OVCAR3 (cell line): ENCODE results near the genes GUCA1C, CD200, CCDC80 and NAA50.

DNA sequence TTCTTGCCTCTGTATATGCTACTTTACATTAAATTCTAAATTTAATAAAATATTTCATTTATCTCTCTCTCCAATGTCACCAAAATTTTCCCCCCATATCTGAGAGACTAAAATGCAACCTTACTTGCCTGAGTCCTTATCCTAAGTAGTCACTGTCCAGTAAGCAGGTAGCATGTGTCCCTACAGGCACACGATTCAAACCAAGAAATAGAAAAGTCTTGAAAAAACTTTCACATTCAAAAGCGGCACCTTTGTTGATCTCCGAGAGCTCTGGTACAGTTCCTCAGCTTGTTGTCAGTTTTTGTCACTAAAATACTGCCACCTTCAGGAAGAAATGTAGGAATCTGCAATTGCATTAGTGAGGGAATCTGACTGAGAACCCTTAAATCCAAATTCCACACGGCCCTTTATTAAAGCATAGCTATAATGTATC is 43.8 kb downstream of the CCDC54 start:
- RRBS = no CpG with 5 or more reads among the region's 4 CpGs

DNA sequence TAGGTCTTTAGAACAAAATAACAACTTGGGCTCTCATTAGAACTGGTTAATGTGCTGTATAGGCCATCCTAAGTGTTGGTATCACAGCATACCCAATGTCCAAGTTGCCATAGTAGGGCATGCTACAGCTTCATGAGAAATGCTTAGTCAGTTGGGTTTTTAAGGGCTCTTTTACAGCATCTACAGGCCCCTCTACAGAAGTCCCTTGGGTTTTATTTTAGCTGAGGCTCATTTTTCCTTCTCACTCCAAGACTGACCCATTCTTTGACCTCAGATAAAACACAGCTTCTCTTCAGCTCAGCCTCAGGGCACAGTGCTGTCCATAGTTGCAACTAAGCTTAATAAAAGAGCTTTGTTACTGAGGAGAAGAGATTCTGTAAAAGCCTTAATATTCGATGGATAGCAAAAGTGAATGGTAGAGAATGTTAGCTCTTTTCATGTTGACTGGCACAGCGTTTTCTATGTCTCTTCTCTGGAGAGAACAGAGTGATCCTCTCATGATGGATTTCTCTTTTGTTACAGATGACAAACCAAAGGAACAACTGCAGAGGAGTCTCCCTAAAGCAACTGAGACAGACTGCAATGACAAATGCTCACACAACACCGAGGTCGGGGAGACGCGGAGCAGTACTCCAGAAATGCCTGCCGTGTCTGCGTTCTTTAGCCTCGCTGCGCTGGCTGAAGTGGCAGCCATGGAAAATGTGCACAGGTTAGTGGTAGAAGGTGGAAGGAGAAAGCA is 278.0 kb downstream of the BBX start:
- RRBS = no CpG with 5 or more reads among the region's 10 CpGs

DNA sequence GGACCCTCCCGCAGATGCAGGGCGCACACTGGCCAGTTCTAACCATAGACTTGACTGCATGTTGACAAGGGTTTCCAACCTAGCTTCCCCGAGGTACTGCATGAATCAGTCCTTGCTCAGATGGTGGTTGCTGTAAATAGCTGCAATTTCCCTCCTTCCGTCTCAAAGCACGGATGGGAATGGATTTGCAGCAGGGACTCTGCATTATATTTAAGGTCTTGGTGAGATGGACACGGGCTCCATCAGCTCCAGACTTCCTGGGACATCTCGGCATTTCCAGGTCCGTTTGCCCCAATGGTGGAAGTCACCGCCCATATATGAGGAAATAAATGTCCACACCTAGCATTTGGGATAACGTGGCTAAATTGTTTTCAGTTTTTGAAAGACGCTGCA is 162.7 kb downstream of the CD47 start:
- RRBS = no CpG with 5 or more reads among the region's 11 CpGs

- RRBS = no CpG with 5 or more reads among the region's 1 CpG
Observed at GRCh38 chr3:108001462-108001892, 89.4 kb downstream of the CD47 start.

- RRBS = no CpG with 5 or more reads among the region's 5 CpGs
Observed at GRCh38 chr3:108406846-108407364, 103.5 kb downstream of the MYH15 start.

GRCh38 chr3:108953654-108954119 is at the start of gene GUCA1C:
Gene GUCA1C, minus strand, starts transcription at chr3:108953879.
- RRBS = no CpG with 5 or more reads among the region's 2 CpGs

DNA sequence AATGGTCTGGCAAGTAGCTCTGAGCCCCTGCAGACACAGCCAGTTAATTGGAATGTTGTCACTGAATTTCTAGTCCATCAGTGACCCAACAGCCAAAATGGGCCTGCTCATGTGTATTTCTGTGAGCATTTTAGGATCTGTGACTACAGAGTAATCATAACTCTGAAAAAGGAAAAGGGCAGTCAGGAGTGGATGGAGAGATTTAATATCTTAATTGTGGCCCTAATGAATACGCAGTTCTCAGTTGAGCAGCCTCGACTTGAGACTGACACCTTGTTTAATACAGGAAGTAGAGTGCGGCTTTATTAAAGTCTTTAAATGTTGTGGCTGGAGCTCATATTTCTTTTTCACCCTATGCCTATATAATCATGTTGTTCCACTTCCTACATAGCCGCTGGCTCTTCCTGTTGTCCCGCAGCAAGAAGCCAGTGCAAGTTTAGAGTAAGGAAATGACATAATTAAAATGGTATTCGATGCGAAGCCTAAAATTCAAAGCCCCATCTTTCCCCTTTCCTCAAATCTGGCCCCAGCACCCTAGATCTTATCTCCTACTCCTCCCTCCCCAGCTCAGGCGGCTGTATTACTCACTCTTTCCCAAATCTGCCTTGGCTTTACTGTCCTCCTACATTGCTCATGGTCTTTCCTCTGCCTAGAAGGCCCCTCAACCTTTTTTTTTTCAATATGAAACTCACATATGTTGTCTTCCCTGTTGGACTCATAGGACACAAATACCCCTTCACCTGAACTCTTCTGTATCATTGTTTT is 7.6 kb upstream of the PHLDB2 start:
- RRBS = no CpG with 5 or more reads among the region's 8 CpGs

DNA sequence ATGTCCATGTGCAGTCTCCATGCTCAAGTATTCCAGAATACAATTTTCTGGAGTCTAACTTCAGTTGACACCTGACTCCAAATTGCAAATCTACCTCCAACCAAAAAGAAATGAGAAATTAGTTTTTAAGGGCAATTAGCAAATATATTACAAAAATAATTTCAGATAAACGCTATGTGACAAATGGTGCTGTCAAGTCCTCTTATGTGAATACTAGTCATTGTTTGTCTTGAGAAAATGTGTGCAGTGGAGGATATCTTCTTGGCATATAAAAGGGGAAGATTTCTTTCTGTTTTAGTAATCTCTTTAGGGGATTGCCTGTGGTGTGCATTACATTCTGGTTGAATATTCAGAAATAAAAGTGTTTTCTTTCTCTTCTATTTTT is 2.9 kb upstream of the GCSAM start:
- RRBS = no CpG with 5 or more reads among the region's 1 CpG

GRCh38 chr3:112148898-112149329 is 15.9 kb upstream of the GCSAM start:
- RRBS = no CpG with 5 or more reads among the region's 2 CpGs

DNA sequence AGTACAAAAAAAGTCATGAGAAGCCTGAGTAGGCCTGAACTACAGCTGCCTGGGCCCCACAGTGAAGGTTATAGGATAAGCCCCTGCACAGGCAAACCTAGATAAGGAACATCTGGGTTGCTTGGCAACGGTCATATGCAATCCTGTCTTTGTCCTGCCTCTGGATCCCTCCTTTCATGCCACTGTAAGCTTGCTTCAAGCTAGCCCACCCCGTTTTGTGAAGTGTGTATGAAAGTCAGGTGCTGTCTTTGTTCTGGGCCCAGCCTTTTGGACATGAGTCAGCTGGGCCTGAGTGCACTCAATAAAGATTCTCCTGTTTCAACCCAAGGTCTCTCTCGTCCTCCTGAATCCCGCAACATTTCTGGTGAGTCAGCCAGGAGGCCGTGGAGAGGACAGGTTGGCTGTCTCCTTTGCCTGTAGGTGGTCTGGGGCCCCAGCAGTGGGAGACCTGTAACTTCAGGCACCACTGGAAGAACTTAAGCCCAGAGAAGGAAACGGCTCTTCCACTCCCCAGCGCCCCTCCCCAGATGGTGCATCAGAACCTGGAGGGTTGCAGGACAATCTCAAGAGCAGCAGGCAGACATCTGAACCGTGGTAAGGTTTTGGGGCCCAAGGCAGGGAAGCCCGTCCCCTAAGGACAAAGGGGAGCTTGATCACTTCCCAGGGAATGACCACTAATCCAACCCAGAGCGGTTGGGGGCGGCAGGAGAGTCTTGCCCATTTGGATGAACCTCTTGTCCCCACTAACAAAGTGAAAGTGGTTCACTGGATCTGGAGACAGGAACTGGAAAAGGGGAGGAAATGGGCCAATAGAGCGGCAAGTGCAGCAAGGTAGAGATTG is 8.3 kb upstream of the SLC9C1 start:
- RRBS = no CpG with 5 or more reads among the region's 12 CpGs

DNA sequence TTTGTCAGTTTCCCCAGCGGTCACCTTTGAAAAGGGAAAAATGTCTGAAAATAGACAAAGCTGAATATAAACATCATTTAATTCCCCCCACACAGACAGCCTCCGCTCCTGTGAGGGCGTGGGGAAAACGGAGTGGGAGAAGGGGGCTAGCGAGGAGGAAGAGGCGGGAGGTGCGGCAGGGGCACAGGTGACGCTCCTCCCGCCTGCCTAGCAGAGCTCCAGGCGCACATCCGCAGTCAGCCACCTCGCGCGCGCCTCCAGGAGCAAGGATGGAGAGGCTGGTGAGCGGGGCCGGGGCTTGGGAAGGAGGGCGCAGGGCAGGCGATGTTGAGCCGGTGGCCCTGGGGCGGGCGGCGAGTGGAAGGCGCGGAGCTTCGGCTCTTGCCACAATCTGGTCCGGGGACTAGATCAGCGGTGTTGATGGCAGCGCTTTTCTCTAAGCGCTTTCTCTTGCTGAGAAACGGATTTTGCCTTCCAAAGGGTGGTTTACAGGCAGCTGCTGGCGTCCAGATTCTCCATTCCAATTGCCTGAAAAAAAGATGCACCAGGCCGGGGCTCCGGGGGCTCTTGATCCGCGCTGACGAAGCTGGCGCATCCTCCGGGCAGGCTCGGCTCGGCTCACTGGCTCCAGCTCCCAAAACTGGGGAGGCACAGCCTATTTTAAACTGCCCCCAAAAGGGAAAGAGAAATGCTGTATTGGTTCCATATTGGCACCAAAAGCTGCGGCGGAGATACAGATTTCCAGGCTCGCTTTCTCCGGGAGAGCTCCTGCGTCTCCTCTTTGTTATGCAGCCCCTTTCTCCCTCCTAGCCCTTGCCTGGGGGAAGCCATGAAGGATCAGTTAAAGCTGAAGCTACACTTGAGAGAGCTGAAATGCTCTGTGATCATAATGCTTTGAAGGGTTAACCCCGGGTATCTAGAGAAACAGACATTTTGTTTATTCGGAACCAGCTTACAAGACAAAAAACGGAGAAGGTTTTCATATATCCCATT is at the start of gene CD200:
Gene CD200 (plus strand): TSS at position 213 of the 993 bp plus-strand sequence.
- RRBS = 20% methylated on average over 17 of the region's 49 CpGs

DNA sequence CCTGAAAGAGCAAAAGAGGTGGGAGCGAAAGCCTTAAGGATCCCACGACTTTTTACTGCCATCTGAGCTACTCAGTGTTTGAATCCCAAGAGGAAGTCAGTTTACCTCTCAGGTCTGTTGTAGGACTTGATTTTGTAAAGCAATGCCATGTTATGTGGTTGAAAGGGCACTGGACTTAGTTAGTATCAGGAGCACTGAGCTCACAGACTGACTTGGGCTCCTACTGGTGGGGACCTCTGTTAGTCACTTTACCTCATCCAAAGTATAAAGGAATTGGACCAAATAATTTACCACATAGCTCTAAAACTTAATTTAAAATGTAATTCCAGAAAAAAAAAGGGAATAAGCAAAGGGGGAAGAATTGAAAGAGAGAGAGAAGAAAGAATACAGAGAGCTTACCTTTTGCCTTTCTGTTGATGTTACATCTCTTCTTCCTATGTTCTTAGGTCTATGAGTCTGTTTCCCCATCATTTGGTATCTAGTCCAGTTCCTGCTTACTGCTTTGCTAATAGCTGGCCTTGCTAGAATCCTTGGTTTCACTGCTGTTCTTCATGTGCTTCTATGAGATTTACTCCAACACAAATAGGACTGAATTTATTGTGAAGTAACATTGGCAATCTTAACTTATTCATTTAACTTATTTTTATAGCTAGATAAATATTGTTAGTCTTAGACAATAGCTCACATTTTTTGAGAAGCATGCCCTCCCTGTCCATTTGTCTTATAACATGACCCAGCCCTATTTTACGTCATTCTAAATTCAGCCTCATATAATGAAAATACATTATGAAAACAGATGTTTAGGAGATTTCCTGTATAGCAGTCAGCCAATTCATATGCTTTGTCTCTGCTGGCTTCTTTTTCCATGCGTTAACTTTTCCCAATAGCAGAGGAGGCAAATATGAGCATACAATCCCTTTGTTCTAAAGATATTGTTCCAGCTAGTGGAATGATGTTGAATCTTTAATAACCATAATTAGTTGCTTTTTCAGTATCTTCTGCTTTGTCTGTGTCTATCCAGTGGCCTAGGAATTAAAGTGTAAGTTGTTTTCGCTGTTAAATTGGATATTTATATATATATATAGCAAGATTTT is 29.0 kb downstream of the CD200 start:
- RRBS = no CpG with 5 or more reads among the region's 5 CpGs

DNA sequence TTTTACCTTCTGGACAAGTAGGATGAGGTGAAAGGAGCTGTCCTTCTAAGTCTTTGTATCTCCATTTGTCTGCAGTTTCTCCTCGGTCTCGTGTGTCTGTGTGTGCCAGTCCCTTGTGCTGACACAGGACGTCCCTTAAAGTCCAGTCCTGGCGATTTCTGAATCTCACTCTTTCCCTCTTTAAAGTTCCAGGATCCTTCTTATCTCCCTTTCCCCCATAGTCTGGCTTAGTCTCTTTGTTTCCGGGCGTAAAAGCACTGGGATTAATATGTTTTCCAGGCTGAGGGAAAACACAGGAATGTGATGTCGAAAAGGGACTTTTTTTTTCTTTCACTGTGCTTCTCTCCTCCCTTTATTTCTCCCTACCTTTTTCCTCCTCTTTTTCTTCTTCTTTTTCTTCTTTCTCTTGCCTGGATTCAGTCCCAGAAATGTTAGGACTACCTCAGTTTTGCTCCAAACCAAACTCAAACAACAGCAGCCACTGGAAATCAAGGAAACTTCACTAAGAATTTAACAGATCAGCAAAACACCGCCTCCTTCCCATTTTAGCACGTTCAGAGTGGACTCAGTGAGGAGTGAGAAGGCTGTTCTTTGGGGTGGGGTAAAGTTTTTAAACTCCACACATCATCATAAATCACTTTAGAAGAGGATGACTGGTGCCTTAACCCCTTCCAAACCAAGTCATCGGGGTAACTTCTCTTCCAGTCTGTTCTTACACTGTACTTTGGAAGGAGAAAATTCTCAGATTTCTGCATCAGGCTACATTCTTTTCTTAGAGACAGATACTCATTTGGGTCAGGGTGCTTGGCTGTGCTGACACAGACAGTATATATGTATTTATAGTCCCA is at the start of gene CCDC80:
Gene CCDC80 (minus strand): TSS at position 586 of the 848 bp plus-strand sequence.
- RRBS = no CpG with 5 or more reads among the region's 10 CpGs

GRCh38 chr3:113232644-113233126 is 21.3 kb downstream of the BOC start:
- RRBS = no CpG with 5 or more reads among the region's 4 CpGs

DNA sequence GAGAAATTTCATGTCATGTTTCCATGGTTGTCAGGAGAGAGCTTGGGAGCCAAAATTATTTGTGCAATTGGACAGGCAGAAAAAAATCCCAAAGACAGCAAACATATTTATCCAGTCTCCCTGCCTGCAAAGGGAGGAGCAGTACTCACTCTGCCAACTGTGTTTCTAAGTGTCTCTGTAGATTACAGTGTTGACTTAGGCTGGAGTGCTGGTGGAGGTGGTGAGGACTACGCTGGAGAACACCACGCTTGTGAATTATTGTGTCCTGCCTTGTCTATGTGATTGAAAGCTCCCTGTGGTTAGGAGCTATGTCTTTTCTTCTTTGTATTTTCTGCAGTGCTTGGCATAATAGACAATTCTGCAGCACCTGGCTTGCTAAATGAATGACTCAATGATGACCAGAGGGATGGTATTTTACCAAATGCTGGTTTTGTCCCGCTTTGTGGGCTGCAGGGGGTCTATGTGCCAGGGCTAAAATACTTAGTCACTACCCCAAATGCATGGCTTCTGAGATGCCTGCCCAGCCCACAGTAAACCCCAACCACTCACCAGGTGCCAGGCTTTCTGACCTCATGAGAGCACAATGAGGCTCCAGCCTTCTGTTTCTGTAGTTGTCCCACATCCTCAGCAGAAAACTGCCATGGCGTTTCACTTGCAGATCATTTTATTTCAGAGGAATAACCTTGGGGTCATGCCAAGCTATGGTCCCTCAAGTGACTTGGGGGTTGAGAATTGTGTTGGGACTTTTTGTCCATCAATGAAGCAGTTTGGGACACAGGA is 50.9 kb downstream of the BOC start:
- RRBS = no CpG with 5 or more reads among the region's 4 CpGs

GRCh38 chr3:113657920-113658469 is 38.4 kb downstream of the USF3 start:
- RRBS = no CpG with 5 or more reads among the region's 3 CpGs

DNA sequence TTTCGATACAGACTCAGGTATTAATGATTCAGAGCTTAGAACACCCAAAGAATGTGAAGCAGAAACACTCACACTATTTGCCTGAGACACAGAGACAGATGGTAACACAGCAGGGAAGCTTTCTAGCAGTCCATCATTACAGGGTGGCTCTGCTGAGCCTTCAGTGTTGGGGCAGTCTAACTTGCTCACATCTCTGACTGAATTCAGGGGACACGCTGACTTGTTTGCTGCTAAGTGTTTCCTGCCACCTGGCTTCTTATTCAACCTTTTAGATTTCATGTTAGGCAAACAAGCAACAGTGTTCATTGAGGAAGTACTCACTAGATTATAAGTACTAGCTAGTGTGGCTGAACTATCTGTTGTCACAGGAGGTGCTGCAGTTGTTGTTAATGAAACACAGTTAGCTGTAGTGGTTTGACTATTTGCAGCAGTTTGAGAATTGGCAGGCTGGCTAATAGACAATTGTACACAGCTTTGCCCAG is 37.4 kb downstream of the USF3 start:
- RRBS = no CpG with 5 or more reads among the region's 2 CpGs

DNA sequence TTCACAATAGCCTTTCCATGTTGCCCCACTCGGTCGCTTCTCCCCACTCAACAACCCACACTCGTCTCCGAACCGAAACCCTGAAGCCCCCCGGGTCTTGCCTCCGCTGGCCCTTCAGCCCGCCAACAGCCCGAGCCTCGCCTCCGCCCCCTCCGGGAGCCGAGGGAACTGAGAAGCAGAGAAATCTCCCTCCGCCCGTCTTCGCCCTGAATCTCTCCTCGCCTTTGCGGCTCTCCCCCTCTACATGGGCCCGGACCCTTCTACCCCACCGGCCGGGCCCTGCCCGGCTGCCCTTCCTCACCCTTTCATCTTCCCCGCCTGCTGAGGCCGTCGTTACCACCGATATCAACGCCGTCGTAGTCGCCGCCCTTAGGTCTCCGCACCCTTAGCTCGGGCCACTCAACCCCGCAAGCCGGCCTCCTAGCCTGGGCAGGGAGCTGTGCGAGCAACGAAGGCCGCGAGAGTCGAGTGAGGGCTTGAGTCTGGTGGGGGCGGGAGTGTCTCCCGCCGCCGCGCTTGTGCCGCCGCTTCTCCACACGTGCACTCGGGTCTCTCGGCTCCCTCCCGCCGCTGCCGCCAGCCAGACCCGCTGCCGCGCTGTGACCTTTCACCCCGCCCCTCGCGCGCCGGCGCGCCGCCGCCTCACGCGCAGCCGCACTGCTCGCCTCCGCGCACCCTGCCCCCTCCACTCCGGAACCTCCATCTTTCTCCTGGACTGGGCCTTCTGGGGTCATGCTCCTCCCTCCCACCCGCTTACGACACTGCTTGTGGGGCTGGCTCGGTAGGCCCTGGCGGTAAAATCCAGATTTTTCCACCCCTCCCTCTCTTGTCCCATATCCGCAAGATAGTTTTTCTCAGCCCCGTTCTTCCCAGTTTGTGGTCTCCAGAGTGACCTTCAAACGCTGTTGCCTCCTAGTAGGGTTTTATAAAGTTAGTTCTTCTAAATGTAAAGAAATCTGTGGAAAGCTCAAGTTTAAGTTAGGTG is at the start of gene NAA50:
Gene NAA50 (minus strand): TSS at position 609 of the 985 bp plus-strand sequence.
- RRBS = 5% methylated on average over 29 of the region's 79 CpGs

DNA sequence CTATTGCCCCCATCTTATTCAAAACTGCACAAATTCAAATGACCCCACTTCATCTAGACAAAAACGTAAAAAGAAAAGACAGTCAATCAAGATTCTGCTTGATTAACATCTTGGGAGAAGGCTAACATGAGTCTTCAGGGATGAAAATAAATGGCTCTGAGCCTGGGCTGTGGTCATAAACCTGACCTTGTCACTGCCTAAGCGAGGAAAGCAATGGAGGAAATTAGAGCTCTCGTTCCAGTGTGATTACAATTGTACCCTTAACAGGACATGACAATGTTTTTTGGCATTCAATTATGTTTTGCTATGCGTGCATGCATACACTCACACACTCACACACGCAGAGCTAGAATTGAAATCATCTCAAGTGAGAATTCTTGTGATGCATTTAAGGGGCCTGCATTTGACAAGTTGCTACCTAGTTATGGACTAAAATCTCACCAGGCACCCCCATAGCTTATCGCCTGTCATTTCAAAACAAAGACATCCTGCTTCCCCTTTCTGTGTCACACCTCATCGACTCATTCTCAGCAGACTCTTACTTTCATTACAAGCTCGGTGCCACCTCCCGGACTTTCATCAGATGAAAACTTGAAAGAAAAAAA is 24.1 kb downstream of the ZNF80 start:
- RRBS = no CpG with 5 or more reads among the region's 9 CpGs